ENCODE measurements around a stretch of chr2.

DNA sequence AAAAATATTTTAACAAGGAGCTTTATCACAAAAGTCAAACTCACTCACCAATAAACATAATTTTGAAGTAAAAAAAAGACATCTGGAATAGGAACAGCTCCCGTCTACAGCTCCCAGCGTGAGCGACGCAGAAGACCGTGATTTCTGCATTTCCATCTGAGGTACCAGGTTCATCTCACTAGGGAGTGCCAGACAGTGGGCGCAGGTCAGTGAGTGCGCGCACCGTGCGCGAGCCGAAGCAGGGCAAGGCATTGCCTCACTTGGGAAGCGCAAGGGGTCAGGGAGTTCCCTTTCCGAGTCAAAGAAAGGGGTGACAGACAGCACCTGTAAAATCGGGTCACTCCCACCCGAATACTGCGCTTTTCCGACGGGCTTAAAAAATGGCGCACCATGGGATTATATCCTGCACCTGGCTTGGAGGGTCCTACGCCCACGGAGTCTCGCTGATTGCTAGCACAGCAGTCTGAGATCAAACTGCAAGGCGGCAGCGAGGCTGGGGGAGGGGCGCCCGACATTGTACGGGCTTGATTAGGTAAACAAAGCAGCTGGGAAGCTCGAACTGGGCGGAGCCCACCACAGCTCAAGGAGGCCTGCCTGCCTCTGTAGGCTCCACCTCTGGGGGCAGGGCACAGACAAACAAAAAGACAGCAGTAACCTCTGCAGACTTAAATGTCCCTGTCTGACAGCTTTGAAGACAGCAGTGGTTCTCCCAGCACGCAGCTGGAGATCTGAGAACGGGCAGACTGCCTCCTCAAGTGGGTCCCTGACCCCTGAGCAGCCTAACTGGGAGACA, 231.7 kb upstream of the LRRTM4 start:
- PRO-cap: no peak

GRCh38 chr2:78541585-78542434, 483.7 kb upstream of the REG3G start:
- PRO-cap: no peak

- PRO-cap: no peak
Measured at GRCh38 chr2:79001231-79001642, 24.3 kb upstream of the REG3G start.

GRCh38 chr2:79482225-79482717, 30.6 kb upstream of the CTNNA2 start:
- PRO-cap: no peak

- PRO-cap: no peak
Measured at GRCh38 chr2:80302924-80304109, 1.2 kb downstream of the LRRTM1 start.

- PRO-cap: no peak
Measured at GRCh38 chr2:84855773-84856088, 25.2 kb downstream of the TRABD2A start.

- PRO-cap: bidirectional peak, plus-strand start at chr2:84907309, minus-strand start at chr2:84907097
Measured at GRCh38 chr2:84906949-84907767, 1.7 kb downstream of the TMSB10 start.

GRCh38 chr2:84969024-84969390, 2.0 kb upstream of the KCMF1 start:
- PRO-cap: no peak

DNA sequence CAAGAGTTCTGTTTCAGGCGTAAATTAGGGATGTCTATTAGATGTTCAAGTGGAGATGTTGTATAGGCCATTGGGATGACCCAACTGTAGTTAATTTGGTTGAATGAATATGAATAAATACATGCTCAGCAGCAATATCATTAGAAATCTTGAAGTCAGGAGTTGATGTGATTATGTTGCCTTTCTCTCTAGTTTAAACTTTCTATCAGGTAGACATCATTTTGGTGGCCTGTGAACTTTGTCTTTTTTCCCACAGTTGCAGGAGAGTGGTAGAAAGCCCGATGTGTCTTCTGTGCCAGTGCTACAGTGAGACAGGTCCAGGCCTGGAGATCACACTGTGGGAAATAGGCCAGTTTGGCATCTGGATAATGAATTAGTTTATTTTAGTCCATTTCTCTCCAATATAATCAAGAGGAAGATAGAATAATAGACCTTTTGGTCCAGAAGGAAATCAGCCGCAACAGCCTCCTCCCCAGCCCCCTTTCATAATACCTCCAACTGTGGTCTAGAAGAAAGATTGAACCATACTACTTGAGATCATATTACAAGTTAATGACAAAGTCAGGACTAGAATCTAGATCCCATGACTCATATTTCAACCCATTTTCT, 20.4 kb downstream of the KCMF1 start:
- PRO-cap: no peak

GRCh38 chr2:85237526-85238718, 89.9 kb downstream of the TGOLN2 start:
- PRO-cap: no peak

- PRO-cap: unidirectional peak, plus-strand start at chr2:85259202
Measured at GRCh38 chr2:85258860-85260261, 68.4 kb downstream of the TGOLN2 start.

DNA sequence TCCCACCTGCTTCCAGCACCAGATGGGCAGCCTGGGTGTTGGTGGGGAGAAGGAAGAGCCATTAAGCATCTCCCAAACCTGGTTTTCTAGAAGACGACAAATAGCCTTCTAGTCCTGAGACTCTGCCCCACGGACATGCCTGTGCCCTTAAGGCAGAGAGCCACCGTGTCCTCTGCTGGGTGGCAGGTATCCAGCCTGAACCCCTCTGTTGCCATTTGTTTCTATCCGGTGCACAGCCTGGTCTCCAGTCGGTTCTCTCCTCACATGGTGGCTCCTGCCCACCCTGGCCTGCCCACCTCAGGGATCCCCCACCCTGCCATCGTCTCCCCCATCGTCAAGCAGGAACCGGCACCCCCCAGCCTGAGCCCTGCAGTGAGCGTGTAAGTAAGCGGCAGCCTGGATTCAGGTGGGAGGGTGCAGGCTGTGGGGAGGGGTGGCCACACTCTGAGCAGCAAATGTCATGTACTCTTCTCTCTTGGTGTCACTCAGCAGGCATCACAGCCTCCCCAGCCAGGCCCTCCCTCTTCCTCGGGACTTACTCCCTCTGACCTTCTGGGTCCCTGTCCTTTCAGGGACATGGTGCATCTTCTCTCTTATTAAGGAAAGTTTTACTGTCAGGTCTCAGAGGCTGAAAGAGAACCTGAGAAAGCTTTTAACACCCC, 22.6 kb downstream of the TGOLN2 start:
- PRO-cap: no peak

DNA sequence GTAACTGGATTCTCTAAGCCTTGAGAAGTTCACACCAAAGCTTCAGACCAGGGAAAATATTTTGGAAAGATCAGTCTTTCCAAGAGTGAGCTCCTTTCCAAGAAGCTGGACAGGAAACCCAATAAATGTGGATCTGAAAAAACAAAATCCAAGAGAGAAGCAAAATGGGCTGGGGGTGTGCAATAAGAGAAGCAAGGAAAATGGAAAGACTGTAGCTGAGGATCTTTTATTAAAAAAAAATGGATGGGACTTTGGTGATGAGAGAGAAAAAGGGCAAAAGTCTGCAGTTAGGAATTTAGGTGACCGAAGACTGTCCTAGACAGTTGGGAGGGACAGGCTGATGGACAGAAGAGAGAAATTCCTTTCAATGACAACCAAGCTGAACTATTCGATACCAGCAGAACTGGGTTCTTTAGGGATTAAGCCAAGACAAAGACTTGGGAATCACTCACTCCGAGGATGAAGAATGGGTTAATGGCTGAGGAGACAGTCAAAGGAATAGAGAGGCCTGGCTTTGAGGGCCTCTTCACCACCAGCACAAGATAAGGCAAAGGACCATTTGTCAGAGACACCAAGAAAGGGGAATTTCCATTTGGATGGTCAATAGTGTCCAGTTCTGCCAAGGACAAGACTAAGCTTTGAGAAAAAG, 7.4 kb downstream of the TGOLN2 start:
- PRO-cap: no peak

DNA sequence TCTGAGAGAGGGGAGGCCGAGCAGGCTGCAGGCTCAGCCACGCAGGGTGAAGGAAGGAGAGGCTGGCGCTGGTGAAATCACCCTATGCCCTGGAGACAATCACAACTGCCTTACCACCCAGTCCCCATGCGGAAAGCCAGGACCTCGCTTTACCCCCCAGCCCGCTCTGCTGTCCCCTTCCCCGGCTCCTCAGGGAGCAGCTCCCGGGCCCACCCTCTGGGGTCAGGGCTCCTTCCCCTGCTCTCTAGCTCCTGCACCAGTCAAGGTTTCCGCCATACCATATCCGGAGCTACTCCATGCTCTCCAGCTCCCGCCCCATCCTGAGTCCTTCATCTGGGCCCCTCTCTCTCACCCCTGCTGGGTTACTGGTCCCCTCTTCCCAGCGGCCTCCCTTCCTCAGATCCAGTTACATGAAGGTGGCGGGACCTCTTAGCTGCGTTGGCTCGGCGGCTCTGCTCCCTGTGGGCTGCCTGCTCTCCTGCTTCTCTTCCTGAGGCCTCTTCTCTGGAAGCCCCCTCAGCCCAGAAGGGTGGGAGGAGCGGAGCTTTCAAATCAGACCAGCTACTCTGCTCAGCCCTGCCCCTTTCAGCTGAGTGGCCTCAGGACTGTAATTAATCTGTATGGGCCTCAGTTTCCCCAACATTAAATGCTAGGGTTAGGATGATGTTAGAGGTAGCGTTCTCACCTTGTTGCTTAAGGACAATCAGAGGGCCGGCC, 9.0 kb downstream of the RETSAT start:
- PRO-cap: no peak

DNA sequence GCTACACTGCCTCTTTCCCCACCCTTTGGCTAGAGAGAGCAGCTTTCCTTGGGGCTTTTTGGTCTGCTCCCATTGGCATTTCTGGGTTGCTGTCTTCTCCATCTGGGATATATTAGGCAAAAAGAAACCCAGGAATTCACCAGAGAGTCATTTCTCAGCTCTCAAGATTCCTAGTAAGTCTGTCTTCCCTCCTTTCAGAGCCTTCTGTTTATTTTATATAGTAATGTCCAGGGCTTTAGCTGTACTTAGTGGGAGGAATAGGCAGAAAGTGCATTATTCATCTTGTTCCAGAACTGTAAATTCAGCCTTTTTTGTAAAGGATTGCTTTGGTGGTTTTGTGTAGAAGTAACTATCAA, 22.2 kb downstream of the ELMOD3 start:
- PRO-cap: no peak

DNA sequence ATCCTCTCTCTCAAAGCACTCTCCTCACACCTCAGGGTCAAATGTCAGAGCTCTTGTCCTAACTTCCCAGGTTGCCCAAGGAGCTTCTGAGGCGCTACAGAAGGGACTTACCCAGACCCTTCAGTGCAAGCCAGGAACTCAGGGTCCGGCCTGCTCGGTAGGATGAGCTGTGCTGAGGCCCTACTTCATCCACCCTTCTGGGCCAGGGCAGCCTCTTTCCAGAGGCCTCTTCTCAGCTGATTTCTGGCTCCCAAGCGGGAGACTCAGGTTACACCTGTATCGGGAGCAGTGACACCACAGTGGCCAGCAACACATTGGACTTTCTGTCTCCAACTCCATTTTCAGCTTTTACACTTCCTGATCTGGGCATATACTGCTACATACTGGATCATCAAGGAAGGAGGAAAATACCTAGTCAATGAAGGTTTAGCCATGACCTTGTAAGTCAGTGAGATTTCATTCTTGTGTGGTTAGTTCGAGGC, 823 bp downstream of the SH2D6 start:
- PRO-cap: no peak

DNA sequence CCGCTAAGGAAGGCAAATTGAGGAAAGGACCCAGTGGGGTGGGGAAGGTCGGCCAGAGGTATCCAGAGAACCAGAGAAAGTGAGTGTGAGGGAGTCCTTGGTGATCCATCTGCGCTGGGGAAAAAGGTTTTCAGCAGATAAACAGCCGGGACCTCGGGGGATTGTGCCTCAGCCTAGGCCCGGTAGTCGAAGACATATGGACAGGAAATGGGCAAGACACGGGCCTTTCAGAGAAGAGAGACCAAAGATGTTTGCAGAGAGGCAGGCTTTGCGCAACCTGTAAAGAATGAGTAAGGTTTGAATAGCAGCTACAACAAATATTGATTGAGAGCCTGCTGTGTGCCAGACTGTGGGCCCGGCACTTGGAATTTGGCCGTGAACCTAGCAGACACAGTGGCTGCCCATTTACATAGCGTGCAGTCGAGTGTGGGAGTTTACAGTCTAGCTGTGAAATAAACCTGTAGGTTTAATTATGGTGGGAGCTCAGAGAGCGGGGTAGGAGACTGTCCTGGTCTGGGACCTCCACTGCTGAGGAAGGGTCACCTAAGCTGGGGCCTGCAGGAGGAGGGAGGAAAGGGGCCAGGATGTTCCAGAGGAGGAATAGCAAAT, 2.8 kb downstream of the SH2D6 start:
- PRO-cap: no peak

DNA sequence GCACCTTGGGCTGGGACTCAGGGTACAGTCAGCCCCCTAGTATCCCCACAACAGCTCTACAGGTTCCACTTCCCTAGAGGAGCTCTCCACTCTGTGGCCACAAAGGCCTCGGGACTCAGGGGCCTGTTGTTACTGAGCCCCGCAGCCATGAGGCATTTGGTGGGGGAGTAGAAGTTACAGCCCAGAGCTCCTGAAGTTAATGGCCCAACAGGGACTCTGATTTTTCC, 19.9 kb downstream of the SH2D6 start:
- PRO-cap: no peak

DNA sequence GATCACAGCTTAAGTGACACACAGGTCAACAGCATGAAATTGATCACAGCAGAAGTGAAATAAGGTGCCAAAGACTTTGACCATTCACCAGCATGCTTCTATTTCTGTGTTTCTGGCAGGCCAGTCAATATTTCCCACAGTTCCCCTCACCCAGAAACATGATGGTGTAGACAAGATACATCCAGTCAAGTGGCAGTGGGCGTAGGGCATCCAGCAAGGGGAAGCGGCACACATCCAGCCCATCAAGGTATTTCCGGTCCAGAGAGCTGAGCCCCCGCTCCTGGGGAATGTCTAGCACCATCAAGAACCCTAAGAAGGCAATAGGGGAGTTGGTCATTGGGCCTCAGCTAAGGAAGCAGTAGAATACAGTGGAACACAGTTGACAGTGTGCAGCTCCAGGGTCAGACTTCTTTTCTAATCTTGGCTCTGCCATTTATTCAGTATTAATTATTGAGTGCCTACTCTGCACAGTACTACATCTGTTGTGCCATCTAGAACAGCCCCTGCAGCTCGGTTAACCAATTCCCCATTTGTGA, 2.5 kb downstream of the GGCX start:
- PRO-cap: no peak

GRCh38 chr2:85596354-85597150, 1.0 kb downstream of the RNF181 start:
- PRO-cap: no peak